Measurements from ENCODE around the genes ATP5IF1 and GMEB1.

GRCh38 chr1:27504169-27505720 is 14.8 kb upstream of the WASF2 start:
- RRBS, result no CpG with 5 or more reads among the region's 26 CpGs

- RRBS, result 83% methylated on average over 3 of the region's 11 CpGs
These were observed 48.1 kb downstream of the AHDC1 start for GRCh38 chr1:27555756-27556423.

GRCh38 chr1:27561428-27561981 is 42.4 kb downstream of the AHDC1 start:
- RRBS, result no CpG with 5 or more reads among the region's 8 CpGs

- RRBS, result 1% methylated on average over 26 of the region's 63 CpGs
These were observed 35.5 kb downstream of the AHDC1 start for GRCh38 chr1:27568318-27569013.

DNA sequence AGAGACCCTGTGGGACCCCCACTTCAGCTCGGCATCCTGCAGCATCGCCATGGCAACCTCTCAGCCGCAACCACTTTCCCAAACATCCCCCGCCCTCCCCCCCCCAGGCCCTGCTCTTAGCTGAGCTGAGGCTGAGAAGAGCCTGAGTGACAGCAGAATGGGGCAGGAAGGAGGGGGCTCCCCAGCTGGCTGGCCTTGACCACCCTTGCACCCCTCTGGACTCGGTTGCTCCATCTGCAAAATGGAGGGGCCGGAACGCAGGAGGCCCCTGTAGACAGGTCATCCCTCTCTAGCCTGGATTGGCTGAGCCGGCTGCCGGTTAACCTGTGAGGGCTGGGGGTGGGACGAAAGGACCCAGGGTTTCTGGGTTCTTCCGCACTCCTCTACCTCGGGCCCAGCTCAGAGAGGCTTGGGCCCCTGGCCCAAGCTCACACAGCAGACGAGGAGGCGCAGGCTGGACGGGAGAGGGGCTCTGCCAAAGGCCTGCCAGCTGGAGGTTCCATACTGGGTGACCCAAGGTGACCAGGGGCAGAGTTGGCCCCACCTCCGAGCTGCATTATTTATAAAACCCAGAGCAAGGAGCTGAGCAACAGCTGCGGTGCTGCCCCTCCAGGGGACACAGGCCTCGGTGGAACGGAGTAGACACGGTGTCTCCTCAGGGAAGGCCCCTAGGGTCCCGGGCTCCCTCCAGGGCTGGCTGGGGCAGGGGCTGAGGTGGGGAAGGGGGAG is 11.3 kb downstream of the AHDC1 start:
- RRBS, result 97% methylated on average over 2 of the region's 21 CpGs

- RRBS, result 9% methylated on average over 4 of the region's 9 CpGs
These were observed 4.8 kb downstream of the AHDC1 start for GRCh38 chr1:27599038-27599700.

- RRBS, result 8% methylated on average over 27 of the region's 47 CpGs
These were observed 1.1 kb downstream of the AHDC1 start for GRCh38 chr1:27602768-27603346.

DNA sequence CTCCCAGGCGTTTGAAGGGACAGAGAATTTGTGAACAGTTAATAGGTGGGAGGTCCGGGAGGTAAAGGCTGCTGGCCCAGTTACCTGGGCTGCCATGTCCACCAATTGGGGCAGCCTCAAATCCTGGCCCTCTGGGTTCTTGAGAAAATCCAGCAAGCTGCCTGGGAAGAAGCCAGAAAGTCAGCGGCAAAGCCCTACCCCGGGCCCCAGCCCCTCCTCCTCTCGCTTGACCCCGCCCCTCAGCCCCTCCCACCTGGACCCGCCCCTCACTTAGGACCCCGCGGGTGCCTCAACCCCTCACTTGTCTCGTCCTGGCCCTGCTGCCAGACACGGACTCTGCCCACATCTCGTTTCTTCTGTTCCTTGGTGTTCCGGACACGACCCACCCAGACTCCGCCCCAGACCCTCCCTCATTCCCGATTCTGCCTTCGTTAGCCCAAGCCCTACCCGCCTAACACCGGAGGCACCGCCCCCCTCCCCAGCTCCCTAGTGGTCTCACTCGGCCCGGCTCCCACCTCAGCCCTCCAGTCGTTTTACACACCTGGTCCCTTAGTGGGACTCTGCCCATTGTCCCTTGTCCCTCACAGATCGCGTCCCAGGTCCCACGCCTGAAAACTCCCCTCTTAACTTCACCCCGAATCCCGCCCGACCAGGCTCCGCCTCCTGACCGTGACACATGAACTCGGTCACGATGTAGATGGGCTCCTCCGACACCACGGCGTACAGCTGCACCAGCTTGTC is 11.0 kb upstream of the AHDC1 start:
- RRBS, result 21% methylated on average over 9 of the region's 36 CpGs

GRCh38 chr1:27668997-27669683 is 2.9 kb downstream of the IFI6 start:
- RRBS, result no CpG with 5 or more reads among the region's 33 CpGs

DNA sequence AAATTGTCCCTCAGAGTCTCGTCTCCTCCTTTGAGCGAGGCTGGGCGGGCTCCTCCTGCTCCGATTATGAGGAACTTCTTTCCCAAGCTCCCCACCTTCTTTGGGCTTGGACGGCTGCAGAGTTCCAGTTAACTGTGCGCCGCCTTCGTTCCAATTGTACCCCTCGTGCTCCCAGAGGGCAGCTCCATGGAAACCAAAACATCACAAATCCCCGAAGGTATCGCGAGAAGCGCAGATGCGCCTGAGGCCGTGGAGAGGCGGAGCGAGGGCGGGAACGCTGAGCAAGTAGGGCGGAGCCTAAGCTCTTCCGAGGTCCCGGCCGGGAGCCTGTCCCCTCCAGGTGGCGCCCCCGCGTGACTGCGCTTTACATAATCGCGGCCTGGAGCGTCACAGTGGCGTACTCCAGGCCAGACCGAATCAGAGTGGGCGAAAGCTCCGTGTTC is 317 bp upstream of the FAM76A start:
- RRBS, result no CpG with 5 or more reads among the region's 34 CpGs

DNA sequence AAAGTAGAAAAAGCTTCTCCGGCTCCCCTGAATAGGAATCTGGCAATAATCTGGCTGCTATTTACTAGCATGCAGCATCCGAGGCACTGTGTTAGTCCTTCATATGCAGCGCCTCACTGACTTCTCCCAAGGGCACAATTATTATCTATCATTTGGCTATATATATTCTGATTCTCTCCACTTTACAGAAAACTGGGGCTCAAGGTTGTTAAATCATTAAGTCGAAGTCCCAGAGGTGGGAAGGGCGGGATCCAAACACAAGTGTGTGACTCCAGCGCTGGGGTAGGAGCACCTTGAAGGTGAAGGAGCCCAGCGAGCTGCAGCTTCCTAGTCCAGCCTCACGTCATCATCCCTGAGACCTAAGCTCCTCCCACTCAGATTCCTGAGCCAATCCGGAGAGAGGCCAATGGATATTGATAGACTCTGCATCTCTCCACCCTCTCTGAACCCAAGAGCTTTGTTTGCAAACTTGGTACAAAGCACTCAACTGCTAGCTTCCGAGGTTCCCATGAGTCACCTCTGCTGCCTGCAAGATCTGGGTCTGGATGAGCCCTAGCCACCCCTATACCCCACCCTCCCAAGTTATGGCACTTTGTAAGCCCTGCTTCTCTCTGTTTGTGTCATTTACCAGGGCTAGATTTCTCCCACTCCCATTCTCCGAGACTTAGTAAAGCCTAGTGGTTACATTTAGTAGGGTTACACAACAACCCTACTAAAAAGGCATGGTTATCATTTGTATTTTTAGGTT is 16.7 kb upstream of the EYA3 start:
- RRBS, result no CpG with 5 or more reads among the region's 11 CpGs

GRCh38 chr1:28236038-28236847 is at the start of gene ATP5IF1:
TSS of gene ATP5IF1 (plus strand) at chr1:28236124.
- RRBS, result 4% methylated on average over 9 of the region's 62 CpGs

- RRBS, result no CpG with 5 or more reads among the region's 13 CpGs
These were observed 1.3 kb downstream of the SESN2 start for GRCh38 chr1:28260677-28260972.

GRCh38 chr1:28271951-28272522 is 12.7 kb downstream of the SESN2 start:
- RRBS, result no CpG with 5 or more reads among the region's 12 CpGs

GRCh38 chr1:28296515-28297439 is 32.1 kb upstream of the MED18 start:
- RRBS, result no CpG with 5 or more reads among the region's 14 CpGs

GRCh38 chr1:28313841-28314495 is 14.9 kb upstream of the MED18 start:
- RRBS, result no CpG with 5 or more reads among the region's 6 CpGs

DNA sequence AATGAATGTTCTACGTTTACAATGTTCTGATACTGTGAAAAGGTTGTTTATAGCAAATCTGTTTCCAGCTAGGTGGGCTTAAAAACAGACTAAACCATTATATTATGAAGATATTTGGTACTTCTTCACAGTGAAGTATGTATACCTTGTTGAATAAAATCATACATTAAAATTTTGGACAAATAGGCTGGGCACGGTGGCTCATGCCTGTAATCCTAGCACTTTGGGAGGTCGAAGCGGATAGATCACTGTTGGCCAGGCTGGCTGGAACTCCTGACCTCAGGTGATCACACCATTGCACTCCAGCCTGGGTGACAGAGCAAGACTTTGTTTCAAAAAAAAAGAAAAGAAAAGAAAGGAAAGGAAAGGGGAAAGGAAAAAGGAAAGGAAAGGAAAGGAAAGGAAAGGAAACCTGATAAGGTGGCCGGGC is 57.8 kb upstream of the RCC1 start:
- RRBS, result no CpG with 5 or more reads among the region's 5 CpGs

DNA sequence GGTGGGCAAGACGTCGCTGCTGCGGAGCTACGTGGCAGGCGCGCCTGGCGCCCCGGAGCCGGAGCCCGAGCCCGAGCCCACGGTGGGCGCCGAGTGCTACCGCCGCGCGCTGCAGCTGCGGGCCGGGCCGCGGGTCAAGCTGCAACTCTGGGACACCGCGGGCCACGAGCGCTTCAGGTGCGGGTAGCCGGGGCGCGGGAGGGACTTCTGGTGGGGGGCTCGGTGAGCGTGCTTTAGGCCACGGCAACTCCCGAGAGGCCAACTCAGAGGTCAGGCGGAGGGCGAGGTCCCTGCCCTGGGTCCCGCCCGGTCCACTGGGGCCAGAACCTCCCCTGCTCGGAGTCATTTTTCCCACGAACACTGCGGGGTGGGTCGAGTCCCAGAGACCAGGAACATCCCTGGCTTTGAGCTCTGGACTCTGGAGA is 515 bp downstream of the RAB42 start:
- RRBS, result 98% methylated on average over 15 of the region's 42 CpGs

DNA sequence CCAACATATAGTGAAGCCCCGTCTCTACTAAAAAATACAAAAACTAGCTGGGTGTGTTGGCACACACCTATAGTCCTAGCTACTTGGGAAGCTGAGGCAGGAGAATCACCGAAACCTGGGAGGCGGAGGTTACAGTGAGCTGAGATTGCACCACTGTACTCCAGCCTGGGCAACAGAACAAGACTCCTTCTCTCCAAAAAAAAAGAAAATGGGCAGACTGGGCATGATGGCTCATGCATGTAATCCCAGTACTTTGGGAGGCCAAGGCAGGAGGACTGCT is 11.6 kb downstream of the TAF12 start:
- RRBS, result no CpG with 5 or more reads among the region's 3 CpGs

DNA sequence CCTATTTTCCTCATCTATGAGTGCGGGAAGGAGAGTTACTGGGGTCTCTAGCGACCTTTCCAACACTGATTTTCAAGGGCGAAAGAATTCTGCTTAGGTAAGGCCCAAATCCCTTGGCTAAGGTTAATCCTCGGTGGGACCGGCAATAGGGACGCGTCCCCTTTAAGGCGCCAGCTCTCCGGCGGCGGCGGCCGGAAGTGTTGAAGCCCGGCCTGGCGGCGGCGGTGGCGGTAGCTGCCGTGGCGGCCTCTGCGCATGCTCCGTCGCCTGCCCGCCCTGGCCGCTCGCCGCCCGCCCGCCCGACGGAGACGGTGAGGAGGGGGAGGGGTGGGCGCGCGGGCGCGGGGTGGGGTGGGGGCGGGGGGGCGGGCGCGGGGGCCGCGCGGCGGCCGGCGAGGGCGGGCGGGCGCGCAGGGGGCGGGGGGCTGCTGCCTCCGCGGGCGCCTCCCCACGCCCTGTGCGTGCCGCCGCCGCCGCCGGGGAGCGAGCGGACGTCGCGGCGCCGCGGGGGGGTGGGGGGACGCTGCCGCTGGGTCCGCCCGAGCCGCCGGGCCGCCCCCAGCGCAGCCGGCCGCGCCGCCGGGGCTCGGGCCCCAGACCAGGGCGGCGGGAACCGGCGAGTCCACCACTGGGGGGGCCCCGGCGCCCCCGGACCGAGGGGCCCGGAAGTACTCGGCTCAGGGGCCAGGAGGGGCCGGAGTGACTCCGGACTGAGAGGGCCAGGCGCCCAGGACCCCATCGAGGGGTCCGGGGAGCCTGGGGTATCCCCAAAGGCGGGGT is at the start of gene GMEB1:
GMEB1 (plus strand) TSS at position 256 of the 780 bp plus-strand sequence.
- RRBS, result 1% methylated on average over 25 of the region's 100 CpGs

Measured in HCT116 (cell line).